K562 (cell line): ENCODE results near the genes PRKRA and PLEKHA3.

DNA sequence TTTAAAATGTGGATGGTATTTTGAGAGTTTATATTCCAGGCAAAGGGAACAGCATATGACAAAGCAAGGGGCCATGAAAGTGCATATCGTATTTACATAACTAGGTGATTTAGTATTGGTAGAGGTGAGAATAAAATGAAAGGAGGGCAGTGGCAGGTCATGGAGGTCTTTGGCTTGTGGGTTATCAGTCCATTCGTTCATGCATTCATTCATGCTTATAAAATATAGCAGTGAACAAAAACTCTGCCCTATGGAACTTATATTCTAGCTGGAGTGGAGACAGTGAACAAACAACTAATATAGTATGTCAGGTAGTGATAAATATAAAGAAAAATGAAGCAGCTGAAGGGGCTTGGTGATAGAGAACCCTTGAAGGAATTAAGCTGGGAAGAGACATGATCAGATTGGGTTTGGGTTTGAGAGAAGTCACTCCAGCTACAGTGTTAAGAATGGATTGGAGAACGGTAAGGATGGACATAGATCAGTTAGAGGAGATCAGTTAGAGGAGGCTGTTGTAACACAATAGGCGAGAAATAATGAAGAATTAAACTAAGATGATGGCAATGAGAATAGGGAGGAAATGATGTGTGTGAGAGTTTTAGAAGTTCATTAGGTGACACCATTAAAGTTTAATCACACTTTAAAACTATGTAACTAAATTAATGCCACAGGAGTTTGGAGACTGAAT is 3.7 kb downstream of the AGPS start:
- RAMPAGE, long total RNA = no peak
- RRBS = no CpG with 5 or more reads among the region's 4 CpGs
PRO-cap:
- standard = no peak
- CoPRO, capped RNA only, 2 experiments = no peak in any of the 2 experiments
- CoPRO, capped and uncapped RNA, 2 experiments = no peak in any of the 2 experiments
- CoPRO, uncapped RNA only, 2 experiments = no peak in any of the 2 experiments
CAGE:
- cytosol, long polyA plus RNA = no peak
- long polyA plus RNA = no peak
- nucleolus, long total RNA = no peak
- nucleus, long polyA plus RNA = no peak

GRCh38 chr2:177724512-177724810 is 105.9 kb upstream of the TTC30A start:
- RAMPAGE, long total RNA = no peak
- RRBS = no CpG with 5 or more reads among the region's 3 CpGs
PRO-cap:
- standard = no peak
- CoPRO, capped RNA only, 2 experiments = no peak in any of the 2 experiments
- CoPRO, capped and uncapped RNA, 2 experiments = no peak in any of the 2 experiments
- CoPRO, uncapped RNA only, 2 experiments = no peak in any of the 2 experiments
CAGE:
- cytosol, long polyA plus RNA = no peak
- long polyA plus RNA = no peak
- nucleolus, long total RNA = no peak
- nucleus, long polyA plus RNA = no peak

GRCh38 chr2:177888489-177889027 is 184.0 kb downstream of the PDE11A start:
- RAMPAGE, long total RNA = no peak
- RRBS = no CpG with 5 or more reads among the region's 2 CpGs
PRO-cap:
- standard = no peak
- CoPRO, capped RNA only, 2 experiments = no peak in any of the 2 experiments
- CoPRO, capped and uncapped RNA, 2 experiments = no peak in any of the 2 experiments
- CoPRO, uncapped RNA only, 2 experiments = no peak in any of the 2 experiments
CAGE:
- cytosol, long polyA plus RNA = no peak
- long polyA plus RNA = no peak
- nucleolus, long total RNA = no peak
- nucleus, long polyA plus RNA = no peak

DNA sequence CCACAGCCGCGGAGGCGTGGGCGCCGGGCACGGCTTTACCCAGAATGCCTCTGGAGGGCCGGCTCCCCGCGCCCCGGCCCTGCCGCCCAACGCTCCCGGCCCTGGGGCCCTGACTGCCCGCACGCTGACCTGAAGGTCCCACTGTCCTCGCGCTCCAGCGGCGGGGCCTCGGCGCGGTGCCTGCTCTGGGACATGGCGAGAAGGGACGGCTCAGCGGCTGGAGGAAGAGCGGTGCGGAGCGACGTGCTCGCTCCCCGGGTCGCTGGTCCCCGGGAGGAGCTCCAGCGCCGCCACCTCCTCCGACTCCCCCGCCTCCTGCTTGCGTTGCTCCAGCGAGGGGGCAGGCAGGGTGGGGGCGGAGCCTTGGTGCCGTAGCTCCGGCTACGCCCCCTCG is at the start of gene PRKRA:
Gene PRKRA (minus strand): TSS at position 339 of the 394 bp plus-strand sequence.
- RAMPAGE, long total RNA = start-site peak on the minus strand centred at position 306 of the sequence, 73 bp wide, 657 and 150 reads in 2 replicates
- RRBS = under 1% methylated on average over 4 of the region's 44 CpGs
PRO-cap:
- standard = bidirectional peak, plus-strand start at position 42 of the sequence, minus-strand start at position 317 of the sequence
- CoPRO, capped RNA only, 2 experiments = peak in 2 of 2 experiments; most common plus-strand start position 42 of the sequence (in 2); most common minus-strand start position 264 of the sequence (in 1)
- CoPRO, capped and uncapped RNA, 2 experiments = peak in 2 of 2 experiments; most common plus-strand start position 42 of the sequence (in 2); most common minus-strand start position 321 of the sequence (in 2)
- CoPRO, uncapped RNA only, 2 experiments = peak in 2 of 2 experiments; most common minus-strand start position 230 of the sequence (in 1)
CAGE:
- cytosol, long polyA plus RNA = start-site peak on the minus strand centred at position 298 of the sequence, 98 bp wide, 1,226 and 628 reads in 2 replicates
- long polyA plus RNA = start-site peak on the minus strand centred at position 286 of the sequence, 75 bp wide, 99 and 872 reads in 2 replicates
- nucleolus, long total RNA = no peak
- nucleus, long polyA plus RNA = start-site peak on the minus strand centred at position 293 of the sequence, 61 bp wide, 257 and 426 reads in 2 replicates

DNA sequence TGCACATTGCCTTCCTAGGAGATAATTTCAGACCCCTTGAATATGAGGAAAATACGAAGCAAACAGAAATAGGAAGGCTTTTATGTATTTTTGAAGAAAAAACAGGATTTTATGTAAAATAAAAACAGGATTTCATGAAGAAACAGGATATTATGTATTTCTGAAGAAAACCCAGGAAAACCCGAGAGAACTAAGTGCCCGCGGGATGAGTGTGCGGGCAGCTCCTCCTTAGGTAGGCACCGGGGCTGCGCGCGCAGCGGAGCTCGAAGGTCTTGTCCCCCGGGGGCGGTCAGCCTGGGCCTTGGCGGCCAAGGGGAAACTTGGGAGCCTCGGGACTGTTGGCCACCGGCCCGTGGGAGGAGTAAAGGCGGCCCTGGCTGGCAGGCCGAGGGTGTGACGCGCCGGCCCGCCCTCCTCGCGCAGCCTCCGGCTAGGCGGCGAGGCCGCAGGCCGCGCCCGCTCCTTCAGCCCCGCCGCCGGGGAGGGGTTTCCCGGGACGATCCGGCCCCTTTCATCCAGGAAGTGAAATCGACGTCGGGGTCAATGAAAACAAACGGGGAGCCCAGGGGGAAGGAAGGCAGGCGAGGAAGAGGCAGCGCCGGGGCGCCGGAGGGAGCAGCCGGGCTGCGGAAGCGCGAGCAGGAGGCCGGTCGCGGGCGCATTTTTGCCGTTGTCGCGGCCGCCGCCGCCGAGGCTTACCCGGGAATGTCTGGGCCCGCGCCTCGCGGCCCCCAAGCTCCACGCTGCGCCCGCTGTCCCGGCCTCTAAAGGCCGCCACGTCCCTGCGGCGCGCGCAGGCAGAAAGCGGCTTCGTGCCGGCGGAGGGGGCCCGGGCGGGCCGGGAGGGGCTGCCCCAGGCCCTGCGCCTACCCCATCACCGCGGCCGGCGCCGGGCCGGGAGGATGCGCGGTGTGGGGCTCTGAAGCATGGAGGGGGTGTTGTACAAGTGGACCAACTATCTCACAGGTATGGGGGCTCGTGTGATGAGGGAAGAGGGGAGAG is at the start of gene PLEKHA3:
Gene PLEKHA3 (plus strand): TSS at position 514 of the 1,002 bp plus-strand sequence.
- RAMPAGE, long total RNA = no peak
- RRBS = 1% methylated on average over 39 of the region's 94 CpGs
PRO-cap:
- standard = bidirectional peak, plus-strand start at position 256 of the sequence, minus-strand start at position 247 of the sequence; bidirectional peak, plus-strand start at position 546 of the sequence, minus-strand start at position 426 of the sequence; bidirectional peak, plus-strand start at position 767 of the sequence, minus-strand start at position 776 of the sequence
- CoPRO, capped RNA only, 2 experiments = peak in 2 of 2 experiments; most common plus-strand start position 420 of the sequence (in 1); most common minus-strand start position 265 of the sequence (in 2)
- CoPRO, capped and uncapped RNA, 2 experiments = no peak in any of the 2 experiments
- CoPRO, uncapped RNA only, 2 experiments = peak in 1 of 2 experiments; most common plus-strand start position 470 of the sequence (in 1); most common minus-strand start position 265 of the sequence (in 1)
CAGE:
- cytosol, long polyA plus RNA = no peak
- long polyA plus RNA = no peak
- nucleolus, long total RNA = no peak
- nucleus, long polyA plus RNA = no peak

GRCh38 chr2:178490374-178490983 is 10.2 kb downstream of the PLEKHA3 start:
- RAMPAGE, long total RNA = no peak
- RRBS = no CpG with 5 or more reads among the region's 4 CpGs
PRO-cap:
- standard = no peak
- CoPRO, capped RNA only, 2 experiments = no peak in any of the 2 experiments
- CoPRO, capped and uncapped RNA, 2 experiments = no peak in any of the 2 experiments
- CoPRO, uncapped RNA only, 2 experiments = no peak in any of the 2 experiments
CAGE:
- cytosol, long polyA plus RNA = no peak
- long polyA plus RNA = no peak
- nucleolus, long total RNA = no peak
- nucleus, long polyA plus RNA = no peak

DNA sequence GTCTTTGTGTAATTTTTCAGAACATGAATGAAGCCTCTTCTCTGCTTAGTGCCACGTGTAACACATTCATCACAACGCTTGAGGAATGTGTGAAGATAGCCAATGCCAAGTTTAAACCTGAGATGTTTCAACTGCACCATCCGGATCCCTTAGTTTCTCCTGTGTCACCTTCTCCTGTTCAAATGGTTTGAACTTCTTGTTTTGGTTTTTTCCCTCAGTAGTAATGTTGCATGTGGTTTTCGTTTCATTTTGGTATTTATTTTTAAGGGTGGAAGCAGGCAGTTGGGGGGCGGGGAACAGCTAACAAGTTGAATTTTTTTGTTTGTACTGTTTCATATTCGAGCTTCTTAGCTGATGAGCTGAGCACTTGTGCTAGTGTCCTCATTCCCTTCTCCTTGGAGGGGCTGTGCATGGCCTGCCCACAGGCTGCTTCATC is 15.2 kb downstream of the PLEKHA3 start:
- RAMPAGE, long total RNA = no peak
- RRBS = no CpG with 5 or more reads among the region's 6 CpGs
PRO-cap:
- standard = no peak
- CoPRO, capped RNA only, 2 experiments = no peak in any of the 2 experiments
- CoPRO, capped and uncapped RNA, 2 experiments = no peak in any of the 2 experiments
- CoPRO, uncapped RNA only, 2 experiments = no peak in any of the 2 experiments
CAGE:
- cytosol, long polyA plus RNA = no peak
- long polyA plus RNA = no peak
- nucleolus, long total RNA = no peak
- nucleus, long polyA plus RNA = no peak

- RAMPAGE, long total RNA = no peak
- RRBS = no CpG with 5 or more reads among the region's 2 CpGs
PRO-cap:
- standard = no peak
- CoPRO, capped RNA only, 2 experiments = no peak in any of the 2 experiments
- CoPRO, capped and uncapped RNA, 2 experiments = no peak in any of the 2 experiments
- CoPRO, uncapped RNA only, 2 experiments = no peak in any of the 2 experiments
CAGE:
- cytosol, long polyA plus RNA = no peak
- long polyA plus RNA = no peak
- nucleolus, long total RNA = no peak
- nucleus, long polyA plus RNA = no peak
Measured at GRCh38 chr2:178748259-178748730, 58.9 kb downstream of the TTN start.

DNA sequence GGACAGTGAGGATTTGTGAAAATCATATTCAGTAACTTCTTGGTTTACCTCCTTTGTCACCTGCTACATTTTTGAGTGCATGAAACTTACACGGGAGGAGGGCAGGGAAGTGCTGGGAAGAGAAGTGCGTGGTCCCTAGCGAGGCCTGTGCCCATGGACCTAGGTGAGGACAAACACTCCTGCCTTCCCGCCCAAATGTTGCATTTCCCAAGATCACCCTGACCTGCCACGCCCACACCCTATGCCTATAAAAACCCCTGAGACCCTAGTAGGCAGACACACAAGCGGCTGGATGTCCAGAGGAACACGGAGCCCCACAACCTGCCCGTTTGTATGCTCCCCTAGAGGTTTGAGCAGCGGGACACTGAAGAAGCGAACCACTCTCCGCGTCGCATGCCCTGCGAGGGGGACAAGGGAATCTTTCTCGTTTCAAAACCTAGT is 8.2 kb downstream of the TTN start:
- RAMPAGE, long total RNA = no peak
- RRBS = no CpG with 5 or more reads among the region's 15 CpGs
PRO-cap:
- standard = no peak
- CoPRO, capped RNA only, 2 experiments = no peak in any of the 2 experiments
- CoPRO, capped and uncapped RNA, 2 experiments = no peak in any of the 2 experiments
- CoPRO, uncapped RNA only, 2 experiments = no peak in any of the 2 experiments
CAGE:
- cytosol, long polyA plus RNA = no peak
- long polyA plus RNA = no peak
- nucleolus, long total RNA = no peak
- nucleus, long polyA plus RNA = no peak

- RAMPAGE, long total RNA = no peak
- RRBS = no CpG with 5 or more reads among the region's 1 CpG
PRO-cap:
- standard = no peak
- CoPRO, capped RNA only, 2 experiments = no peak in any of the 2 experiments
- CoPRO, capped and uncapped RNA, 2 experiments = no peak in any of the 2 experiments
- CoPRO, uncapped RNA only, 2 experiments = no peak in any of the 2 experiments
CAGE:
- cytosol, long polyA plus RNA = no peak
- long polyA plus RNA = no peak
- nucleolus, long total RNA = no peak
- nucleus, long polyA plus RNA = no peak
Measured at GRCh38 chr2:178806409-178807010, 713 bp downstream of the TTN start.

DNA sequence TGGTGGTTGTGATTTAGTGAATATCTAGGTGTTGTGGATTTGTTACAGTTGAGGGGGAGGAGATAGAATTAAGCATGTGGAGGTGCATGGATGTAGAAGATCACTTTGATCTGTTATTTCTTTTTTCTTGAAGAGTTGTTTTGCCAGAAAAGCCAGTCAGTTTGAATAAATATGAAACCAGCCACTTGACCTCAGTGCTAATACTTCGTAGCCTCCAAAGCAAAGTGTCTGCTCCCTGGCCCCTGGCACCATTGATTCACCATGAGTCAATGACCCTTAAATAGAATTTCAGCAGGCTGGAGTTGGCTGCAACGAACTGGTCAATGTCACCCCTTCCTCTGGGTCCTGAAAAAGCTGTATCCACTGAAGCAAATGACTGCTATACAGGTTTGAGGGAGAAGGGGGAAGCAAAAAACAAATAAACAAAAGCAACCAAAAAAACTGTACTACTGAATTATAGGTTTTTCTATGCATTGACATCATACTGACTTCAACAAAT is 57.9 kb upstream of the TTN start:
- RAMPAGE, long total RNA = no peak
- RRBS = no CpG with 5 or more reads among the region's 2 CpGs
PRO-cap:
- standard = no peak
- CoPRO, capped RNA only, 2 experiments = no peak in any of the 2 experiments
- CoPRO, capped and uncapped RNA, 2 experiments = no peak in any of the 2 experiments
- CoPRO, uncapped RNA only, 2 experiments = no peak in any of the 2 experiments
CAGE:
- cytosol, long polyA plus RNA = no peak
- long polyA plus RNA = no peak
- nucleolus, long total RNA = no peak
- nucleus, long polyA plus RNA = no peak

DNA sequence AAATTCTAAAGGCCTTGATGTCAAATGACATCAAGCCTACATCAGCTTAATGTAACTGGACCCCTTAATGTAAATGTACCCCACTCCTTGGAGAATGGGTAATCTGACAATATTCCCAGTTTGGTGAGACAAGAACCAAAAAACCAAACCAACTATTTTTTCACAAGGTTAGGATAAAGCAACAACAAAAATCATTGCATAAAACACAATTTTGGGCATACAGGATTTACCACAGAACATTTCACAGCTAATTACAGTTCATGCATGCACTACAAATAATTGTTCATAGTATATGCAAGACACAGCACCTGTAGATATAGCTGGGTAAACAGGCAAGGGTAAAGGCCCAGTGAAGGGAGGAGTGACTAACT is 73.2 kb upstream of the CCDC141 start:
- RAMPAGE, long total RNA = no peak
PRO-cap:
- standard = no peak
- CoPRO, capped RNA only, 2 experiments = no peak in any of the 2 experiments
- CoPRO, capped and uncapped RNA, 2 experiments = no peak in any of the 2 experiments
- CoPRO, uncapped RNA only, 2 experiments = no peak in any of the 2 experiments
CAGE:
- cytosol, long polyA plus RNA = no peak
- long polyA plus RNA = no peak
- nucleolus, long total RNA = no peak
- nucleus, long polyA plus RNA = no peak

- RAMPAGE, long total RNA = no peak
- RRBS = no CpG with 5 or more reads among the region's 2 CpGs
PRO-cap:
- standard = no peak
- CoPRO, capped RNA only, 2 experiments = no peak in any of the 2 experiments
- CoPRO, capped and uncapped RNA, 2 experiments = no peak in any of the 2 experiments
- CoPRO, uncapped RNA only, 2 experiments = no peak in any of the 2 experiments
CAGE:
- cytosol, long polyA plus RNA = no peak
- long polyA plus RNA = no peak
- nucleolus, long total RNA = no peak
- nucleus, long polyA plus RNA = no peak
Measured at GRCh38 chr2:179183013-179183270, 81.7 kb downstream of the SESTD1 start.

- RAMPAGE, long total RNA = no peak
- RRBS = no CpG with 5 or more reads among the region's 1 CpG
PRO-cap:
- standard = no peak
- CoPRO, capped RNA only, 2 experiments = no peak in any of the 2 experiments
- CoPRO, capped and uncapped RNA, 2 experiments = no peak in any of the 2 experiments
- CoPRO, uncapped RNA only, 2 experiments = no peak in any of the 2 experiments
CAGE:
- cytosol, long polyA plus RNA = no peak
- long polyA plus RNA = no peak
- nucleolus, long total RNA = no peak
- nucleus, long polyA plus RNA = no peak
Measured at GRCh38 chr2:180222629-180222967, 215.5 kb upstream of the CWC22 start.

DNA sequence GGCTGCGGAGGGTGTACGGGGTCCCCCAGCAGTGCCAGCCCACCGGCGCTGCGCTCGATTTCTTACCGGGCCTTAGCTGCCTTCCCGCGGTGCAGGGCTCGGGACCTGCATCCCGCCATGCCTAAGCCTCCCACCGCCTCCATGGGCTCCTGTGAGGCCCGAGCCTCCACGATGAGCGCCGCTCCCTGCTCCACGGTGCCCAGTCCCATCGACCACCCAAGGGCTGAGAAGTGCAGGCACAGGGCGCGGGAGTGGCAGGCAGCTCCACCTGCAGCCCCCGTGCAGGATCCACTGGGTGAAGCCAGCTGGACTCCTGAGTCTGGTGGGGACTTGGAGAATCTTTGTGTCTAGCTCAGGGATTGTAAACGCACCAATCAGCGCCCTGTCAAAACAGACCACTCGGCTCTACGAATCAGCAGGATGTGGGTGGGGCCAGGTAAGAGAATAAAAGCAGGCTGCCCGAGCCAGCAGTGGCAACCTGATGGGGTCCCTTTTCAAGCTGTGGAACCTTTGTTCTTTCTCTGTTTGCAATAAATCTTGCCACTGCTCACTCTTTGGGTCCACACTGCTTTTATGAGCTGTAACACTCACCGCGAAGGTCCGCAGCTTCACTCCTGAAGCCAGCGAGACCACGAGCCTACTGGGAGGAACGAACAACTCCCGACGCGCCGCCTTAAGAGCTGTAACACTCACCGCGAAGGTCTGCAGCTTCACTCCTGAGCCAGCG is 288.7 kb upstream of the UBE2E3 start:
- RAMPAGE, long total RNA = no peak
- RRBS = no CpG with 5 or more reads among the region's 39 CpGs
PRO-cap:
- standard = bidirectional peak, plus-strand start at position 473 of the sequence, minus-strand start at position 293 of the sequence
- CoPRO, capped RNA only, 2 experiments = peak in 2 of 2 experiments; most common plus-strand start position 473 of the sequence (in 2); most common minus-strand start position 293 of the sequence (in 1)
- CoPRO, capped and uncapped RNA, 2 experiments = peak in 2 of 2 experiments; most common plus-strand start position 473 of the sequence (in 2); most common minus-strand start position 290 of the sequence (in 1)
- CoPRO, uncapped RNA only, 2 experiments = no peak in any of the 2 experiments
CAGE:
- cytosol, long polyA plus RNA = no peak
- long polyA plus RNA = start-site peak on the plus strand centred at position 471 of the sequence, 11 bp wide, 75 and 64 reads in 2 replicates
- nucleolus, long total RNA = no peak
- nucleus, long polyA plus RNA = start-site peak on the plus strand centred at position 471 of the sequence, 11 bp wide, 92 and 106 reads in 2 replicates

DNA sequence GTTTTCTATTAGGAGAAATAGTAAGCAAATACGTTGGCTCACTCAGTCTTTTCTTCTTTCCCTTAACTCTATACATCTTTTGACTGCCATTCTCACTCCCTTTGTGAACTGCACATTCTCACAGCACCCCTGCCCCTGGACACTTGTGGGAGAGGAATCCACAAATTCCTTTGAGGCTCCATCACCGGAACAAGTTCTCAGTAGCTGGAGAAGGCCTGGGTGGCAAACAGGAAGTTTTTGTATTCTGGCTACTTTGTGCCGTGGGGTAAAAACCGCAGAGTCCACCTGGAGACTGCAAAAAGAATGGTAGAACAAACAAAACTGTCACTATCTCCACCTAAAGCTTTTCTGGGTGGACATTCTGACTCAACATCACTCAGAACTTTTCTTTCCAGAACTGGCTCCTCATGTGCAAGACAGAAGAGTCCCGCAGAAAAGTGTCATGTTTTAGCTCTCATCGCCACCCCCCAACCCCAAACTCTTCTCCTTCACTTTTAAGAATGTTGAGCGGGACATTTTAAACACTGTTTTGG is 964 bp upstream of the UBE2E3 start:
- RAMPAGE, long total RNA = no peak
- RRBS = no CpG with 5 or more reads among the region's 7 CpGs
PRO-cap:
- standard = no peak
- CoPRO, capped RNA only, 2 experiments = no peak in any of the 2 experiments
- CoPRO, capped and uncapped RNA, 2 experiments = no peak in any of the 2 experiments
- CoPRO, uncapped RNA only, 2 experiments = no peak in any of the 2 experiments
CAGE:
- cytosol, long polyA plus RNA = no peak
- long polyA plus RNA = no peak
- nucleolus, long total RNA = no peak
- nucleus, long polyA plus RNA = no peak

- RAMPAGE, long total RNA = no peak
PRO-cap:
- standard = no peak
- CoPRO, capped RNA only, 2 experiments = no peak in any of the 2 experiments
- CoPRO, capped and uncapped RNA, 2 experiments = no peak in any of the 2 experiments
- CoPRO, uncapped RNA only, 2 experiments = no peak in any of the 2 experiments
CAGE:
- cytosol, long polyA plus RNA = no peak
- long polyA plus RNA = no peak
- nucleolus, long total RNA = no peak
- nucleus, long polyA plus RNA = no peak
Measured at GRCh38 chr2:180983863-180984319, 3.5 kb downstream of the UBE2E3 start.

DNA sequence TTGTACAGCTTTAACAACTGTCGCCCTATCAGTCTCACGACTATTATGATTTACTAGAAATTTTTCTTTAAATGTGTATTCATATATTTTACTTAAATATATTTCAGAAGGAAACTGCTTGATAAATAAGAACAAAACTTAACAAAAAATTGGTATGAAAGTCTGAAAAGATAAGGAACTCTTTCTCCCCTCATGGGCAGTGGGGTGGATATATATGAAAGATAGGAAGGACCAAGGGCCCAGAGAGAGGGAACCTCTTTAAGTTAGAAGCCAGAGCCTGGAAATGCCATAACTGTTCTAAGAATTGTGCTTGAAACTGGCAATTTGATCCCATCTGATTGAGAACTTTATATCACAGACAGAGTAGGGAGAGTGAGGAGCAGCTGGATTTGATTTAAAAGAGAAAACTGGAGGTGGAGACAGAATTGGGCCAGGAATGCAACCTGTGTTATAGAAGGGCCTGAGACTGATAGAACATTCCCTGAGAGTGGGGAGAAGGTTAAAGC is 36.3 kb downstream of the UBE2E3 start:
- RAMPAGE, long total RNA = no peak
- RRBS = no CpG with 5 or more reads among the region's 2 CpGs
PRO-cap:
- standard = no peak
- CoPRO, capped RNA only, 2 experiments = no peak in any of the 2 experiments
- CoPRO, capped and uncapped RNA, 2 experiments = no peak in any of the 2 experiments
- CoPRO, uncapped RNA only, 2 experiments = no peak in any of the 2 experiments
CAGE:
- cytosol, long polyA plus RNA = no peak
- long polyA plus RNA = no peak
- nucleolus, long total RNA = no peak
- nucleus, long polyA plus RNA = no peak

DNA sequence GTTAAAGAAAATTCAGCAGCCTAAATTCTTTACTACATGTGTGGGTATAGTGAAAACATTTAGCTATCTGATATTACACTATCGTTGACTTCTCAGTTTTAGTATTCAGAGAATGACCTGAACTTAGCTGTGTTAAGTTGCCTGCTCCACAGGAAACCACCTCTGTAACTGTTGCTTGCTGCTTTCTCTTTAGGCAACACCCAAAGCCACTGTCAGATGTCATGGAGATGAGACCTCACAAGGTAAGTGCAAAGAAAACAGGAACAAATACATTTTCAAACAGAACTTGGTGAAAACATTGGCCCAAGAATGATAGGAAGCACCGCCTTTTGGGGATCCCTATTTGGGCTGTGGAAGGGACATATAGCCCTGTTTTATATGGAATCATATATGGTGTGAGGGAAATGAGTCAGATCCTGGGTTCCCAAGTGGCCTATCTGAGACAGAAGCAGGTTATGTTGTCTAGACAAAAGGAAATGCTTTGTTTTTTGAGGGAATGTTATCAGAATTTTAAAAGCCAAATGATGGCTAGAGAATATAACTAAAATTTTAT is 143.4 kb downstream of the UBE2E3 start:
- RAMPAGE, long total RNA = no peak
- RRBS = no CpG with 5 or more reads among the region's 2 CpGs
PRO-cap:
- standard = no peak
- CoPRO, capped RNA only, 2 experiments = no peak in any of the 2 experiments
- CoPRO, capped and uncapped RNA, 2 experiments = no peak in any of the 2 experiments
- CoPRO, uncapped RNA only, 2 experiments = no peak in any of the 2 experiments
CAGE:
- cytosol, long polyA plus RNA = no peak
- long polyA plus RNA = no peak
- nucleolus, long total RNA = no peak
- nucleus, long polyA plus RNA = no peak